AG09309 (cell line): ENCODE measurements around a stretch of chr16.

GRCh38 chr16:51058405-51058914 is 92.6 kb downstream of the SALL1 start:
- RRBS: no CpG with 5 or more reads among the region's 4 CpGs

DNA sequence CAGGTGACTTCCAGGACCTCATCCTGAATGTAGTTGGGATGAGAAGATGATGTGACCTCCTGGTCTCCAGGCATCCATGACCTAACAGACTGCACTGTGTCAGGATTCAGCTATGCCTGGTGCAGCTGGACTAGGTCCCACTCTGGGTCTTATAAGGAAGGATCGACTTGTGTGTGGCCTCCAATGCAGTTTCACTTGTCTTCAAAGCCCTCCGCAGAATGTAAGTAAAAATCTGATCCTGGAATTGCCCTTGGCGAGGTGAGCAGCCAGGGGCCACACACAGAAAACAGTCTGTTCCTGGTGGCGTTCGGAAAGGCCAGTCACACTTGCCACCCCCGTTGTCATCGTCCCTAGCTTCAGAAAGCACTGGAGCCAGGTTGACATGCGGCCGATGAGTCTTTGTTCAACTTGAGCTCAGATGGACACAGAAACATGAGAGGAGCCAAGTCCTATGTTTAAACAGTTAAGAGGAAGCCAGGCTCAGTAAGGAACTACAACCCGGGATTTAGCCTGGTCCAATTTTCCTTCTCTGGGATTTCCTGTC is 19.6 kb downstream of the SALL1 start:
- RRBS: no CpG with 5 or more reads among the region's 10 CpGs

- RRBS: no CpG with 5 or more reads among the region's 23 CpGs
Observed at GRCh38 chr16:51150951-51151181, 204 bp downstream of the SALL1 start.

- RRBS: 30% methylated on average over 7 of the region's 69 CpGs
Observed at GRCh38 chr16:51154099-51155099, 3.3 kb upstream of the SALL1 start.

DNA sequence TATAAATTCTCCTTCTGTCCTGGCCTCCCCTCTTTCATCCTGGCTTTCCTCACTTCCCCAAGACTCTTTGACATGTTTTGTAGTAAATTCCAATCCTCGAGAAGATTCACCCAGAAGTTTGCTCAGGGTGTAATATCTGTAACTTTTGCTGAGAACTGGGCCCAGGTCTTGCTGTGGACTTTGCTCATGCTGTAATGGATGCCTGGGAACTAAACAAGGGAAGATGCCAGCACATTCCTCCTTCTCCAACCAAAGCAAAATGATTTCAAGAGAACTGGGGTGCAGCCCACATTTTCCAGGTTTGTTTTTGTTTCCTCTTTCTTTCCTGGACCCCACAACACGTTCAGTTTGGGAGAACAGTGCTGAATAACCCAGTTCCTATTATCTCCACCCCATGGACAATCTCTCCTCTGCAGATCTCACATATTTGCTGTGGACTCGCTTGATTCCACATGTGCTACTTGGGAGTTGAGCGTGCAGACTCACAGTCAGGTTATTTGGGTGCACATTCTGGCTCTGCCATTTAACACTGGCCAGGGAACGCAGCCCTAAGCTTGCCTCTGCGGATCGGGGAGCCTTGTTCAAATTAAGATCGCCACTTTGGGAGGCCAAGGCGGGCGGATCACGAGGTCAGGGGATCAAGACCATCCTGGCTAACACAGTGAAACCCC is 6.8 kb upstream of the SALL1 start:
- RRBS: no CpG with 5 or more reads among the region's 11 CpGs

- RRBS: no CpG with 5 or more reads among the region's 4 CpGs
Observed at GRCh38 chr16:51522773-51523367, 371.8 kb upstream of the SALL1 start.

DNA sequence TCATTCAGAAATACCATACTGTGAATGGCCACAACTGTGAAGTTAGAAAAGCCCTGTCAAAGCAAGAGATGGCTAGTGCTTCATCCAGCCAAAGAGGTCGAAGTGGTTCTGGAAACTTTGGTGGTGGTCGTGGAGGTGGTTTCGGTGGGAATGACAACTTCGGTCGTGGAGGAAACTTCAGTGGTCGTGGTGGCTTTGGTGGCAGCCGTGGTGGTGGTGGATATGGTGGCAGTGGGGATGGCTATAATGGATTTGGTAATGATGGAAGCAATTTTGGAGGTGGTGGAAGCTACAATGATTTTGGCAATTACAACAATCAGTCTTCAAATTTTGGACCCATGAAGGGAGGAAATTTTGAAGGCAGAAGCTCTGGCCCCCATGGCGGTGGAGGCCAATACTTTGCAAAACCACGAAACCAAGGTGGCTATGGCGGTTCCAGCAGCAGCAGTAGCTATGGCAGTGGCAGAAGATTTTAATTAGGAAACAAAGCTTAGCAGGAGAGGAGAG is 495.3 kb upstream of the SALL1 start:
- RRBS: no CpG with 5 or more reads among the region's 10 CpGs

GRCh38 chr16:52237719-52238218 is 309.2 kb downstream of the TOX3 start:
- RRBS: no CpG with 5 or more reads among the region's 10 CpGs

DNA sequence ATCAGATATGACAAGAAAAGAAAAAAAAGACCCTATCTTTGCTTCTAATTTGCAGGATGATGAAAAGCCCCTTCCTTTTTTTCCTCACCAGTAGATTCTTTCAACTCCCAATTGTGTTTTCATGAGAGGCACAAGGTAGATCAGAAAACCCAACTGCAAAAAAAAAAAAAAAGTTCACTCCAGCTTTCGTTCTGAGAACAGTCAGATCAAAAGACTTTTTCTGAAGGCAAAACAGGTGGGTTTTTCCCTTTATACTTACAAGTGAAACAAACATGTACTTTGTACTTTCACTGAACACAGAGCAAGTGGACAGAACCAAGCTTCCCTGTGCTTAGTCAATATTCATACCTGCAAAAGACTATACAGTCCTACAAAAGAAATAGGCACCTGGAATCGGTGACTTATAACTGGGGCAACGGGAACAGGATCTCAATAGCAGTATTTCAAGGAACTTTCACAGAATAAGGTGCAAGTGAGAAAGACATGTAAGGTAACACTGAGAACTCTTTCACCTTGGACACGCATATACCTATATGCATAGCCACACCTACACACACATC is 54.1 kb downstream of the TOX3 start:
- RRBS: no CpG with 5 or more reads among the region's 4 CpGs

DNA sequence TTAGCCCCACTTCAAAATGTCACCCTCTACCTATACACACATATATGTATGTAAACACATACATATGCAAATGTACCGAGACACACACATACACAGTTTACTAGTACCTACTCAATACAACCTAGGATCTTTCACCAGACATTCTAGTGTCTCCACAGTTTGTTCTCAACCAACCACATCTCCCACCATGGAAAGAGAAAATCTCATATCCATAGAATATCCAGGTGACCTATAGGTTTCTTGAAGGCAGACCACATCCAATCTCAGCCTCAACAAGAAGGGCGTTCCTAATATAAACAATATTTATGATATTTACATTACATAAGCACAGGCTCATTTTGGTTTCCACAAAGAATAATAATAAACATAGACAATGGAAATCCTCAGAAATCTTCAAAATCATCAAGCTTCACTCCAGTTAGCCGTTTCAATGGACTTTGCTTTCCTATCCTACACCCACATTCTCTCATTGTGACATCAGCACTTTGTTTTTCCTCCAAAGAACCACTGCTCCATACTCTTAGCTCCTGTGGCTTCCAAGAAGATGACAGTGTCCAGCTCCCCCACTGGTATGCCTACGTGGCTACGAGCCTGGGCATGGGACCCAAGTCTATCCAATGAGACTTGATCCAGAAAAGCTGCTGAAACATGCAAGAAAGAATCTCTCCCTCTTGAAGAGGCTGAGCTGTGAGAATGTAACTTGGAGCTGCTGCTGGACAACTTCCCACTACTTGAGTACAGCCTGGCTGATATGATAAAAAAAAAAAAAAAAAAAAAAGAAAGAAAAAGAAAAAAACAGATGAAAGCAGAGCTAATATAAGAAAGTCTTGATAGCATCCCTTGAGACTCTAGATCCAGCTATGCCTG is 9.6 kb downstream of the TOX3 start:
- RRBS: no CpG with 5 or more reads among the region's 5 CpGs

DNA sequence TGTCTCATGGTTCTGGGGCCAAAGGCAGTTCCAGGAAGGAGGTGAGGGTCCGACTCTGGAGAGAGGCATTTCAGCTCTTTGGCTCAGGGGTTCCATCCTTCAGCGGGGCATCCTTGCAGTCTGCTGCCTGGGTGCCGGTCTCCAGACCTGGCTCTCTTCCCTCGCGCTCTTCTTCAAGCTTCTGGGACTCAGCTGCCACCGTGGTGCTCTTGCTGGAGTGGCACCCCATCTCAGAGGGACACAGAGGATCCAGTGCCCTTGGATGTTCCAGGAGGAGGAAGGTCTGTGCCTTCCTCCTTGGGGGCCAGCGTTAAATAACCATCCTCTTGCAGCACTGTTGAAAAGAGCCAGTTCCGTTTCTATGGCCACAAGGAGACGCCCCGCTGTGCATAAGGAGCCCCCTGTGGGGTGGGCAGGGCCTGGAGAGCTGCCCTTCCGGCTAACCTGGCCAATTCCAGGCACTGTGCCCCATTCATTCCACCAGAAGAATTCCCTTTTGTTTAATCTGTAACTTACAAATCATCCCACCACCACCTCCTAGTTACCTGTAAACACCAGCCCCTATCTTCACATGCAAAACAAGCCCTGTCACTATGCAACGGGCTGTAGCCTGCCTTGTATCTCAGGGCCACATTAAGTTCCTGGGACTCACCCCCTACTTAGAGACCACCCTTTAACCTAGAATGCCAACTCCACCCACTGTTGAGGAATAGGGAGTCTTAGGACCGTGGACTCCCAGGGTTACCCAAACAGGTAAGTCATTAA is 8.6 kb downstream of the CHD9NB start:
- RRBS: no CpG with 5 or more reads among the region's 13 CpGs

DNA sequence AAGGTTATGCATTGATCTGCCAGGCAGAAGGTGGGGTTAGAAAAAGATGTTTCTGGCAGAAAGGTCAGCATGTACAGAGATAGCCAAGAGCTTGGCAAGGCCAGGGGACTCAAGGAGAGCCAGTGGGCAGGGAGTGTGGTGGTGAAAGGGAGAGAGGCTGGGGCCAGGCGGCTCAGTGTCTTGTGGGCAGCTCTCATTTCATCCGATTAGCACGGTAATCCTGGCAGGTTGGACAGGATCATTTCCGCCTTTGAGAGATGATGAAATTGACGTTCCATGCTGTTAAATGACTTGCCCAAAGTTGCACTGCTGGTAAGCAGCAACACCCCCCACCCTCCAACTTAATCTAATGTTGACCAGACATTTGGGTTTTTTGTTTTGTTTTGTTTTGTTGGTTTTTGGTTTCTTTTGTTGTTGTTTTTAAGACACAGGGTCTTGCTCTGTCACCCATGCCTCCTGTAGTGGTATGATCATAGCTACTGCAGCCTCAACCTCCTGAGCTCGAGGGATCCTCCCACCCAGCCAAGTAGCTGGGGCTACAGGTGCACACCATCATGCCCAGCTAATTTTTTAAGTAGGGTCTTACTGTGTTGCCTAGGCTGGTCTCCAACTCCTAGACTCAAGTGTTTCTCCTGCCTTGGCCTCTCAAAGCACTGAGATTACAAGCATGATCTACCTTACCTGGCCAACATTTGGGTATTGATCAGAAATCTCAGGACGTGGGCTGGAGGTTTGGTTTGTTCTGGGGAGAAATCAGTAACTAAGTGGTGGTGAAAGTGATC is 3.9 kb downstream of the CHD9 start:
- RRBS: no CpG with 5 or more reads among the region's 7 CpGs

GRCh38 chr16:53131803-53132353 is 77.1 kb downstream of the CHD9 start:
- RRBS: 2% methylated on average over 6 of the region's 20 CpGs

DNA sequence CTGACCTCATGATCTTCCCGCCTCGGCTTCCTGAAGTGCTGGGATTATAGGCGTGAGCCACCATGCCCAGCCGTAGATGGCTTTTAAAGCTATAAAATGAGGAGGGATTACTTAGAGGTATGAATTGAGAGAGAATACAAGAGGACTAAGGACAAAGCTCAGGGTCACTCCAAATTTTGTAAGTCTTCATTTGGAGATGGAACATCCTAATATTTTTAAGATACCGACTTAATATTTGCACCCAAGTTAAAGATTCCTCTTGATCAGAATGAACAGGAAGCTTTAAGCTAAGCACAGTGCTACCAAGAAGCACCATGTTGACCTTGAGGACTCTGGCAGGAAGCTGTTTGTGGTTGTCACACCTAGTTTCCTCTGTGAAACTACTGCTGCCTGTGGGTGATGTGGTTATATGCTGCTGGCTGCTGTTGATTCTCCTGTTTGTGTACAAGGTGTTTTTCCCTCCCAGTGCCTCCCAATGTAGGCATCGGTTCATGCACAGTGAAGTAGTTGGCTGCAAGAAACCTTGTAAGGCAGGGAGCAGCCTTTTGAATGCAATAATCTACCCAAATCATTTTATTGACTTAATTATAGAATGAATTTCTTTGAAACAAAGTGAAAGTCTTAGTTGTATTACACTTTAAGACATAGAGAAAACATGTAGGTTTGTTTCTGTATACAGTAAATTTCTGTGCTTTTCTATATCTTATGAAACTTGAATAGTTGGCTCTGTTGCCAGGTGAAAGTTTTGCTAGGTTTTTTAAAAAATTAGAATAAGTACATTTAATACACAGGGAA is 23.4 kb downstream of the RBL2 start:
- RRBS: no CpG with 5 or more reads among the region's 6 CpGs

- RRBS: no CpG with 5 or more reads among the region's 4 CpGs
Observed at GRCh38 chr16:53490734-53491464, 12.1 kb downstream of the AKTIP start.

DNA sequence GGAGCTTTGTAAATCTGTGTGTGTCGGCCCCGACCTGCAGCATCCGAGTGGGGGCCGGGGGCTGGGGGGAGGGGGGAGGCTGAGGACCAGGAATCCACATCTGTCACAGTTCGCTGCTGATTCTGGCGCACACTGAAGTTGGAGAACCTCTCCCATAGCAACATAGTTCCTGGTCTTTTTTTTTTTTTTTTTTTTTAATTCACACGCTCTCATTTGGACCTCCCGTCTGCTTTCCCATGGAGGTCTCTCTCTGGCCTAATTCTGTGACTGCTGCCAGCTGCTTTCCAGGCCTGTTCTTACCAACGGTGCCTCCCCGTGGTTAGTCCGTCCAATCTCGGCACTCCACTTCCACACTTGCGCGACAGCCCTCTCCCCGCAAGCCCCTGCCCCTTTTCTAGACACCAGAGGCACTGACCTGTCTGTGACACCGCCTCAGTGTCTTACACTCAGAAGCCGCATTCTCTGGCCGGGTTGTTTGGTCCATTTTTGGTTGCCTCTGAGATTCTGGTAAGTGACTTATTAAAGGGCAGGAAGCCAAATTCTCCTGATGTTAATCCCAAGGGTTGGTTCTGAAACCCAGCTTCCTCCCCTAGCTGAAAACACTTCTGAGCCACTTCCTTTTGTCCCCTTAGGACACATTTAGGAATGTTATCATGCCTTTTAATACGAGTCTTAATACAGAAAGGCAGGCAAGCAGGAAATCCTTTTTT is 1.1 kb upstream of the AKTIP start:
- RRBS: no CpG with 5 or more reads among the region's 19 CpGs

- RRBS: no CpG with 5 or more reads among the region's 7 CpGs
Observed at GRCh38 chr16:53714439-53715261, 10.7 kb downstream of the FTO start.

GRCh38 chr16:53775189-53775518 is 71.2 kb downstream of the FTO start:
- RRBS: no CpG with 5 or more reads among the region's 2 CpGs

- RRBS: no CpG with 5 or more reads among the region's 4 CpGs
Observed at GRCh38 chr16:53886813-53887030, 182.8 kb downstream of the FTO start.

DNA sequence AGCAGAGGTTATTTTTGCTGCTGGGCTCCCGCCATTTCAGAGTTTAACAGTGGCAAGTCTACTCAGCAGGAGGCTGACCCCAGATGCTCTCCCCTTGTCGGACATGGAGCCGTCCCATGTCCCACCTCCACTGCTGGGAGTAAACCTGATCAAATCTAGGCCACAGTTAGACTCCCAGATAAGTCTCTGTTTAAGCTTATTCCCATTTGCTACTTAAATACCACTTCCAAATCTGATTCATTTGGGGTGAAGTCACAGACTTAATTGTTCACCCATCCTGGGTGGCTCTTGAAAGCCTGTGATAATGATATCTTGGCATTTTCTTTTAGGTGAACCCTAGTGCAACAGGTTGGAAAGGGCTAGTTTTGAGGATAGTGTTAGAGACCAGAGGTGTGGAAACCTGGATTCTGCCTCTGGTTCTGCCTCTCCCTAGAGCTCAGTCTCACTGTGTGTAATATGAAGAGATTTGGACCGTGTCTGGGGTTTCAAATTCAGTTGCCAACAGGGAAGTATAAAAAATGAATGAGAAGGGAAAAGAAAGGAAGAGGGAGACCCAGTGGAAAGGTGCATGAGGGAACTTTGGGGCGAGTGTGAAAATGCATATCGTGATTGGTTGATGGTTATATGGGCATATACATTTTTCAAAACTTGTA is 269.3 kb downstream of the FTO start:
- RRBS: no CpG with 5 or more reads among the region's 6 CpGs